Zone of skin (tissue), 1 donor: ENCODE data around the genes HTR1D and ZNF436.

DNA sequence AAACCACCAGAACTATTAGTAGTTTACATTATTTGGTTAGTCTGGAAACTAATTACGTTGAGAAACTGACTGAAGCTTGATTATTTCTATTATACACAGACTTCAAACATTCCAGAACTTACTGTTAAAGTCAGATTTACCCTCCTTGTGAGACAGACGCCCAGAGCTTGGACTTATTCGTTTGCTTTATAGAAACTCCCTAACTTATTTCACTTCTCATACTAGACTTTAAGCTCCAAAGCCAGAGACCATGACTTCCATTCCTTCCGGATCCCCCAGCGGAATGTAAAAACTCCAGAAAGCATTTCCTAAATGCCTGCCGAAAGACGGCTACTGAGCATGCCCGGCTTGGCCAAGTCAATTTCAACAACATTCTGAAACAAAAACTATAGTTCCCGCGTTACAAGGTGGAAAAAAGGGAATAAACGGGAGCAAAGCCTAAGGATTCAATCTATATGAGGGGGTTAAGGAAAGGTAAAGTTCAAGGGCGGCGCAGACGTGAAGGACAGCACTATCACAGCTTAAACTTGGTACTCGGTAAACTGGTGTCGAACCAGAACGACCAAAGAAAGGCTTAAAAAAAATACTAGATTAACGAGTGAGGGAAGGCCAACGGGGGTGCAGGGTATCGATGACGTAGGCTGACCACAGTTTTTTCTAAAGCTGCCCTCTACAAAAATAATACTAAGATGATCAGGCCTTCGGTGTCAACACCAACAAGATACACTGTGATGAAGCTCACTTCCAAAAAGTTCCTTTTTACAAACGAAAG is 1.0 kb downstream of the USP48 start:
- RRBS: 3% methylated on average over 5 of the region's 23 CpGs

DNA sequence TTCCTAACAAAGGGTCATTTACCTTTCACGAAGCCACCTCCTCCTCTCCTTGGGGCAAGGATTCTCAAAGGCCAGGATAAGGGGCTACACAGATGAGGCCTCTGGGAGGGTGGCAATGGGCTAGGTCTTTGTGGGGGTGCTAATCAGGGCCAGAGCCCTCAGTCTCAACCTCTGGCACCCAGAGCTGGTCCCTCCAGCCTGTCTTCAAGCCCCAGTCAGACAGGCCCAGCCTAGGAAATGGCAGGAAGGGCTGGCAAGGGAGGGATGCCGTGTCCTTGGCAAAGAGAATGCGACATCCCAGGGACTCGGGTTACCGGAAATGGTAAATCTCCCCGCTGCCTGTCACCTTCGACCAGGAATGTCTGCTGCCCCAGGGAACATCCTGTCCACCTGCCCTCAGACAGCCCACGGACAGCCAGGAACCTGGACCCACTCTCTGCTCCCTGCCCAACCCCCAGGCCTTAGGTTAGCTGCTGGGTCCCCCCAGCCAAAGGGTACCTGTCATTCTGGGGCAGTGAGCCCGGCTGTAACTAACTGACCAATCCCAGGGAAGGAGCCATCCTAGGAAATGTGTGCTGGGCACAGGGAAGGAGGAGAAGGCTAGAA is 23.9 kb downstream of the HSPG2 start:
- RRBS: no CpG with 5 or more reads among the region's 9 CpGs

DNA sequence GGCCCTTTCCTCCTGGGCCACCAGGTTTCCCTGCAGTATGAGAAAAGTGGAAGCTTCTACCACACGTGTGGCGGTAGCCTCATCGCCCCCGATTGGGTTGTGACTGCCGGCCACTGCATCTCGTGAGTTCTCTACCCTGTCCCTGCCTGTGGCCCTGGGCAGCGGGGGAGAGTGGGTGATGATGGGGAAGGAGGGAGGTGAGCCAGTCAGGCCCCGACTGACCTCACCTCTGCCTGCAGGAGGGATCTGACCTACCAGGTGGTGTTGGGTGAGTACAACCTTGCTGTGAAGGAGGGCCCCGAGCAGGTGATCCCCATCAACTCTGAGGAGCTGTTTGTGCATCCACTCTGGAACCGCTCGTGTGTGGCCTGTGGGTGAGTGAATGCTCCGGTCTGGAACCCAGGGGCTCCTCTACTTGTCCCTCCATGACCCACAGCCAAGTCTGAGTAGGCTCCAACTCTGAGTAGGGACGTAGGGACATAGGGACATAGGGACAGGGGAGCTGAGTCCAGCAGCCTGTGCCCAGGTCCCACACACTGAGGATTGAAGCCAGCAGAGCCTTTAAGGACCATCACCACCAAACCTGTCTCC is 4.1 kb downstream of the CELA3A start:
- RRBS: no CpG with 5 or more reads among the region's 13 CpGs

DNA sequence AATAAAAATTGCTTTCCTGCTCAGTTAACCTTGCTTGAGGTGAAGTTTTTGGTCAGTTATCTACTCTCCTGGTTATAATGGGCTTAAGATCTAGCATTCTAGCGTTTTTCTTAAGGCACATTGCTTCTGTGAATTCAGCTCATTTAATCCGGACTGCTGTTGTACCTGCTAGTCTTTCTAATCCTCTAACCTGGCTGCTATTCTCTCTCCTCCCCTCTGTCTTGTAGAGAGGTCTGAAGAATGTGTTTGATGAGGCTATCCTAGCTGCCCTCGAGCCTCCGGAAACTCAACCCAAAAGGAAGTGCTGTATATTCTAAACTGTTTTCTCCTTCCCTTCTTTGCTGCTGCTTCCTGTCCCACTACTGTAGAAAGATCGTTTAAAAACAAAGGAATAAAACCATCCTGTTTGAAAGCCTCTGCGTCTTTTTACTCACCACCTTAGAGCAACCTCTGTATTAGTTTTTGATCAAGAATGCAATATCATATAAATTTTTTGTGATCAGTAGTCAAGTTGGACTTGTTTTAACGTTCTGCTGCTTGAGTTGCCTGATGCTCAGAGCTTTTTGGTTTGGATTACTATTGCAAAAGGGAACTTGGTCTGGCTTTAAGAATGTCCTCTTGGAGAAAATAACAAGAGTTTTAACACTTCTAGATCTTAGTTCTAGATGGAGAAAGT is 37.3 kb downstream of the CDC42 start:
- RRBS: 14% methylated on average over 3 of the region's 7 CpGs

GRCh38 chr1:22176587-22176993 is 33.7 kb upstream of the WNT4 start:
- RRBS: no CpG with 5 or more reads among the region's 4 CpGs

- RRBS: no CpG with 5 or more reads among the region's 13 CpGs
Measured at GRCh38 chr1:22350077-22350516, 101.6 kb upstream of the ZBTB40 start.

DNA sequence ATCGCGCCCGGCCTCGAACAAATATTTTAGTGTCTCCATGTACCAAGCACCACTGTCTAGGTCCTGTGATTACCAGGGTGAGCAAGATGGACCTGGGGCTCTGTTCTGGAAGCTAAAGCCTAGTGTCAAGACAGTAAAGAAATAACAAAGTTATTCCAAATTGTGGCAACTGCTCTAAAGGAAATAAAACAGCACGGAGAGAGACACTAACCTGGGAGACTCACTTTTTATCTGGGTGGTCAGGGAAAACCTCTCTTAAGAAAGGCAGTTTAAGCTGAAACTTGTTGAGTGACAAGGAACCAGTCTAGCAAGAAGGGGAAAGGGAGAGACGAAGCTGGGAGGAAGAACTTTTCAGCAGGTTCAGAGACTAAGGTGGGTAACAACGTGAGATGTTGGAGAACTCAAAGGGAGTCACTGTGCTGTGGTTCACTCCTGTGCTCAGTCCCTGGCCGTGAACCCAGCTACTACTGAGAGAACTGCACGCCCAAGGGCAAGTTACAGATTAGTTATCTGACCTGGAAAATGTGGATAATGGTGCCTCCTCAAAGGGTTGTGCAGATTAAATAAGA is 2.7 kb downstream of the ZBTB40 start:
- RRBS: no CpG with 5 or more reads among the region's 9 CpGs

- RRBS: no CpG with 5 or more reads among the region's 16 CpGs
Measured at GRCh38 chr1:22556143-22556905, 7.0 kb upstream of the EPHA8 start.

DNA sequence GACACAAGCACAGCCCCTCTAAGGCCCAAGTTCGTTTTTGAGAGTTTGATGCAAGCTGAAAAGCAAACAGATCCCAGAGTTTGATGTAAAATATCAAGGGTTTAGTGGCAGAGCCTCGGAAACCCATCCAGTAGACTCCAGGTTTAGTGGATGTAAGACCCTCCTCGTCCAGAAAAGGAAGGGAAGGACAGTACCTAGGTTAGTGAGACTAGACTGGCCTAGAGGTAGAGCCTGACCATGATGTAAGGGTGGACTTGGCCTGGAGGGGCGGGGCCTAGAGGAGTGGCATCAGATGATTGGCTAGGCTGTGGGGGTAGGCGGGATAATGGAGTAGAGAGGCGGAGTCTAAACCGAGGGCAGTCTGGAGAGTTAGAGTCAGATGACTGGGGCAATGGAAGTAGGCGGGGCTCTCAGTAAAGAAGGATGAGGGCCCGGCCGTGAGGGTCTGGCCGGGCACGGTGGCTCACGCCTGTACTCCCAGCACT is 70.0 kb downstream of the EPHB2 start:
- RRBS: no CpG with 5 or more reads among the region's 13 CpGs

DNA sequence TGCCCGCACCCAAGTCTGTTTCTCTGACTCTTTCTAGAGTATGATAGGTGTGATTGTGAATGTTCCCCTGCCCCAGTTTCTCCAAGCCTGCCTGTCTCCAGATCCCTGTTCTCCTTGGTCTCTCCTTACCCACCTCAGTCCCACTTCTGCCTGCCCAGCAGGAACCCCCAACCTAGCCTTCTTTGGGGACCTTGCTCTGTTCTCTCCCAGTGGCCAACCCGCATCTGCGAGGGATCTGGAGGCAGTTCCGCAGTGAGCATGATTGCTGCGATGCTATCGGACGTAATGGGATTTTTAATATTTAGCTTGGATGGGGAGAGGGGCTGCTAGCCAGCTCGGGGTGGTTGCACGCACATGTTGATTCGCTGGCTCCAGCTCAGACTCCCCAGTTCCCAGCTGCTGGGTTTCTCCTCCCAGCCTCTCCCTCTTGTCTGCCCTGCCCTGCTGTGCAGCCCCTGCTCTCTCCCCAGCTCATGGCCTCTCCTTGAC is 79.9 kb downstream of the EPHB2 start:
- RRBS: no CpG with 5 or more reads among the region's 10 CpGs

DNA sequence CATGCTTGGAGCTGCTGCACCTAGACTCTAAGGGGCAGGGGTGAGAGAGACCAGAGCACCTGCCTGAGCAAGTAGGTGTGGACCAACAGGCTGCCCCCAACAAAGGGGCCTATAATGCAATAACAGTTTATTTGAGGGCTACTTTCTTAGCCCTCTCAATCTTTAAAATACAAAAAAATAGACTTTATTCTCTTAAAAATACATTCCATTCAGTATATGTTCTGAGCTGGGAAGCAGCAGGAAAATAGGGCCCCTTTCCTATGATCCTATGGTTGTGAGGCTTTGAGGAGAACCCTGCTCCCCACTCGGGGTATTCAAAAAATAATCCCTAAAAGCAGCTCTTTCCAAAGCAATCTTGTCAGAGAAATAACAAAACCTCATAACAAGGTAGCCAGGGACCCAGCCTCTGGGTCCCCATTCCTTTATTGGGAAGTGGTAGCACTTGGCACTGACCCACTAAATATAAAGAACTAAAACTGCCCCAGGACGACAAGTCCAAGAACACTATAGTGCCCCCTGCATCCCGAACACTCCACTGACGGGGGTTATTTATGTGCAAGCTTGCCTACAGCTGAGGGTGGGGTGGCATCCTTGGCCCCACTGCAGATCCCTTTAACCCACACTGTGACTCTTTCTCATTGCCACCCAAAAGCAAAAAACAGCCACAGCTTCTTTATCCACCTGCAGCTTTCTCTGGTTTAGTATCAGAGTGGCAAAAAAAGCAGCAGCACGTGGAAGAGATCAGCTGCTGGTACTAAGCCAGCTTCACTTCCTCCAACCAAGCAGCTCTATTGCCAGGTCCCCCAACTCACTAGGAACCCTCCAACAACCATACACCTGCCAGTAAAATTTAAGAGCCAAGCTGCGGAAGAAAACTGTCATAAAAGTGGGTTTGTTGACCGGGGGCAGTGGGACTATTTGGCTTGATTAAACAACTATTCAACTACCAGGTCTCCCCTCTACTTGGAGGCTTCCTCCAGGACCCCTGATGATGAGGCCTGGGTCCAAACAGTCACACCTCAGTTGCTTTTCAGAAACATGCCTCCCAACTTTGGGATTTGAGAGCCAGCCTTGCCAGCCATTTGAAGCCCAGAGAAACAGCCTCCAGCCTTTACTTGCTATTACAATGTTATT is 66.2 kb downstream of the KDM1A start:
- RRBS: no CpG with 5 or more reads among the region's 7 CpGs

GRCh38 chr1:23216768-23217827 is at the start of gene HTR1D:
HTR1D (minus strand) TSS chr1:23217502.
- RRBS: 2% methylated on average over 63 of the region's 116 CpGs

GRCh38 chr1:23343005-23344209 is 677 bp downstream of the HNRNPR start:
- RRBS: 1% methylated on average over 44 of the region's 81 CpGs

- RRBS: no CpG with 5 or more reads among the region's 35 CpGs
Measured at GRCh38 chr1:23369317-23370288, at the start of gene ZNF436. ZNF436 (minus strand) TSS chr1:23369836.

- RRBS: no CpG with 5 or more reads among the region's 6 CpGs
Measured at GRCh38 chr1:23421715-23422276, 2.8 kb downstream of the TCEA3 start.

GRCh38 chr1:23553659-23554061 is 5.6 kb downstream of the ID3 start:
- RRBS: no CpG with 5 or more reads among the region's 7 CpGs

DNA sequence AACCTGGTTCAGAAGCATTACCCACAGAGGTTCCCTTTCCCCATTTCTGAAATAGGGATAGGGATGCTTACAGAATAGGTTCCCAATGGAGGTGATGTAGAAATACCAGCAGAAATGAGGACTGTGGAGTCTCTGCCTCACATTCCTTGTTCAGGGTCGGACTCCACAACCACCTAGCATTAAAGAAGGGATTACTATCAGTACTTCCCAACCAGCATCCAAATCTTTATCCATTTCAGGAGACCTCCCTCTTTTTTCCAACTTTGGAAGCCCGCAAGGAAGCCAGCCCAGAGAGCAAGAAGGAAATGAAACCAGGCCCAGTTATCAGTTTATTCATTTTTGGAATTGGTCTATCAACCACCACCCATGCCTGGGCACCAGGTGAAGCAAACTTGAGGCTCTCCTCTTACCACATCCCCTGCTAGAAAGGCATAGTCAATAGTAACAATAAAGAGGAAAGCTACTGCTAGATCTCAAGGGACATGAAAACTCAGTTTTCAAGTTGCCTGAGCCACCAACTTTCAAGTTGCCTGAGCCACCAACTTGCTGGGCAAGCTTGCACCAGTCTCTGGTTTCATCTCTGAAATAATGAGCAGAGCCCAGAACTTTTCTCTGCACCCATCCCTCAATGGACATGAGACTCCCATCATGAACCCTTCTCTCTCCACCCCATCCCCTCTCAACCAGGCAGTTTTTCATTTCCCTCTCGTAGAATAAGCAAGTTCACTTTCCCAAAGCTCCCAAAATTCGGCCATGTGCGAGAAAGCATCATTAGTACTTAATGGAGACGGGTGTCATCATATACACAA is 2.0 kb downstream of the ID3 start:
- RRBS: no CpG with 5 or more reads among the region's 6 CpGs

- RRBS: 1% methylated on average over 10 of the region's 37 CpGs
Measured at GRCh38 chr1:23557933-23558762, 1.2 kb downstream of the ID3 start.

GRCh38 chr1:23577076-23577938 is 18.0 kb upstream of the ID3 start:
- RRBS: no CpG with 5 or more reads among the region's 11 CpGs

GRCh38 chr1:23785602-23786232 is 5.2 kb upstream of the LYPLA2 start:
- RRBS: no CpG with 5 or more reads among the region's 2 CpGs